Ishikawa (cell line): ENCODE measurements around a stretch of chr18.

- RRBS = no CpG with 5 or more reads among the region's 2 CpGs
These were observed 16.9 kb upstream of the IMPA2 start for GRCh38 chr18:11964478-11964752.

DNA sequence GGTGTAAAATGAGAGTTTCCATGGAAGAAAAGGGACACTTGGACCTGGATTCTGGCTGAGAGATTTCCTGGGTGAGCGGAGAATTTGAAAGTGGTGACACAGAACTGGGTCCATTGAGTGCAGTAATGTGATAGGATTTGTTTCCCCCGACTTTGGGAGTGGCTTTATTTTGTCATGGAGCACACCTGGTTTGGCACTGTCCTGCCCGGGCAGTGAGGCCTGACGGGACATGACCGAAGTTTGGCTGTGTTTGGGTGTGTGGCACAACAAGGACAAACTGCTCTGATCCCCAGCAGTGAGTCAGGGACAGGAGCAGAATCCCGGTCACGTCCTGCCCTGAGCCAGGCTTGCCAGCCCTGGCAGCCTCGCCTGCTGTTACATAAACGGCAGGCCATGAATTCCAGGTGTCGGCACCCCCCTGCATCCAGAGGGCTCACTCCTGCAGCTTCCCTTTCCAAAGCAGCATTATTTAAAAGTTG is 45.7 kb downstream of the IMPA2 start:
- RRBS = 7% methylated on average over 4 of the region's 10 CpGs

DNA sequence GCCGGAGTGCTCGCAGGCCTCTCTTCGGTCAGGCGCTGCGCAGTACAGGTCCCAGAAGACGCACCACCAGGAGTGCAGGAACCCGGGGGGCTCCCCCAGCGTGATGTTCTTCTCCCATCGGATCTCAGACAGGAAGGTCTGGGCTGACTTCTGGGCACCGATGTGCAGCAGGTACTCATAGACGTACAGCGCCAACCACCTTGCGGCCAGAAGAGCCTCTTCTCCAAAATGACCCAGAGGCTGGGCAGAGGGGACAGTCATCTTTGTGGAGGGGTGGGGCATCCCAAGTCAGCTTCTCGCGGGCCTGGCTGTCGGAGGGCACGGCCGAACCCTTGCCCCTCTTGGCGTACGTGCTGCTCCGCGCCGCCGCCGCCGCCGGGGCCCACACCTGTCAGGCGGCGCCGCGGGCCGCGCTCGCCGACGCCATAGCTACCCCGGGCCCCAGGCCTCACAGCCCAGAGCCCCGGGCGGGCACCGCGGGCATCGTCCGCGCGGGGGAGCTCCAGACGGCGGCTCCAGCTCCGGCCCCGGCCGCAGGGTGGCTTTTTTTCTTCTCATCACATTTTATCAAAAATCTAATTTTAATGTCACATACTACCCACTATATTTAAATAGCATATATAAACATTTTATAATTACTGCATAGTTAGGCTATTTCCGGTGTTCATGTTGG is 25.4 kb upstream of the ANKRD62 start:
- RRBS = 95% methylated on average over 21 of the region's 51 CpGs

GRCh38 chr18:12307173-12307770 is 769 bp upstream of the TUBB6 start:
- RRBS = 87% methylated on average over 14 of the region's 35 CpGs

DNA sequence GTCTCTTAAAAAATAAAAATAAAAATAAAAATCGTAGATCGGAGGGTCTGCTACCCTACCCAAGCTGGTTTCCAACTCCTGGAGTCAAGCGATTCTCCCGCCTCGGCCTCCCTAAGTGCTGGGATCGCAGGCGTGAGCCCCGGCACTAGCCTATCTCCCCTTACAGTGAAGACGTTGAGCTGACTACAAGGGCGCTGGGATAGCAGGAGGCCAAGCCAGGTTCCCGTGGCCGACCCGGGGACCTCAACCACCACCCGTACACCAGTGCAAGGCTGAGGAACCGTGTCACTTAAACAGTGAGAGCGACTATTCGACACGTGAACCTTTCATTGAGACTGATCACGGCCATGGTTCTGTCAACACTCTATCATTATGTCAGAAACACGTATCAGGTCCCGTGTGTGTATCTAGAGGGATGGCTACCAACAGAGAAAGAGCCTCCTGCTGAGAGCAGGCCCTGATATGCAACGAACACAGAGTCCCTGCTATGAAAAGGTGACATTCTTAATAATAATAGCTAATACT is 989 bp downstream of the AFG3L2 start:
- RRBS = 5% methylated on average over 5 of the region's 22 CpGs

DNA sequence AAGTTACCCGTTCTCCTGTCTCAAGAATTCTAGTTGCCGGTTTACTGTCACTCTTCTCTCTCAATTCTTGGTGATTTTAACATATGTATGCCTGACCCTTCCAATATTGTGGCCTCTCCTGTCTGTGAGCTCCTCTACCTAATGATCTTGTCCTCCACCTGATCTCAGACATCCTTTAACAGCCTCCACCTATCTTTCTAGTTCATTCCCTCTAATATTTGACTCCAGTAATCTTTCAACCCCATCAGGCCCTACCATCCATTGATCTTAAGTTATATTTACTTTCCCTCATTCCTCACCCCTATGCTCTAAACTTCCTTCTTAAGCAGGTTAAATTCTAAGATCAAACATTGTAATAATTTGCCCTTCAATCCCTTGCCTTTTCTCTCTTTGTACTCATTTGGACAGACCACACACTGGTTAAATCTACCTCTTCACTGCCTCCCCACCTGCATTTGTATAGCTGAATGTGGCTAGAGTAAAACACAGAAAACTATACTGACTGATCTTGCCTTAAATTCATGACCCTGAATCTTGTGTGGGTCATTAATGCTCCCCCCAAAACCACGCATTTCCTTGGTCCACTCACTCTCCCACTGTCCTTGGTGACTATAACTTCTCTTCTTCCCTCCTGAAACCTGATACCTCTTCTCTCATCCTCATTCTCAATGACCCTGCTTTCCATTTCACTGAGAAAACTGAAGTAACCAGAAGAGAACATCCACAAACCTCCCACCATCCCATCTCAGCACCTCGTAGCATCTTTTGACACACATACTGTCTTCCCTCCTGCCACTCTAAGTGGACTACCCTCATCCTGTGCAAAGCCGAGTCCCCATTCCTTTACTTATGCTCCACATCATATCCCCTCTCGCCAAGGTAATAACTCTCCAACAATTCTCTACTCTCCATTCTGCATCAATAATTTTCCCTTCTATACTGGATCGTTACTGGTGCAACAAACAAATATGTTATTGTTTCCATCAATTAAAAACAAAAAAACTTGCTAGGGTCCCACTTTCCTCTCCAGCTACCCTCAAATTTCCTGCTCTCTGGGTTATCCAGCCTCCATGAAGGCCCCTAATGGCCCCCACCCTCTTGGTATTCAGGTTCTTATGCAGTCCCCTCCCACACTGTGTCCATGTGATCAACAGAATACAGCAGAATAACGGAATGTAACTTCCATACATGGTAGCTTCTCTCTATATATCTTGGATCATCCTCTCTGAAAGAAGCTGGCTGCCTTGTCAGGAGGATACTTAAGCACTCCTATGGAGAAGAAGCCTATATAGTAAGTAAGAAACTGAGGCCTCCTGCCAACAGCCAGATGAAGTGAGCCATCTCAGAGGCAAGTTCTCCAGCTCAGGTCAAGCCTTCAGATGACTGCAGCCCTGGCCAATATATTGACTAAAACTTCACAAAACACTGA is 47.2 kb downstream of the SPIRE1 start:
- RRBS = no CpG with 5 or more reads among the region's 8 CpGs

DNA sequence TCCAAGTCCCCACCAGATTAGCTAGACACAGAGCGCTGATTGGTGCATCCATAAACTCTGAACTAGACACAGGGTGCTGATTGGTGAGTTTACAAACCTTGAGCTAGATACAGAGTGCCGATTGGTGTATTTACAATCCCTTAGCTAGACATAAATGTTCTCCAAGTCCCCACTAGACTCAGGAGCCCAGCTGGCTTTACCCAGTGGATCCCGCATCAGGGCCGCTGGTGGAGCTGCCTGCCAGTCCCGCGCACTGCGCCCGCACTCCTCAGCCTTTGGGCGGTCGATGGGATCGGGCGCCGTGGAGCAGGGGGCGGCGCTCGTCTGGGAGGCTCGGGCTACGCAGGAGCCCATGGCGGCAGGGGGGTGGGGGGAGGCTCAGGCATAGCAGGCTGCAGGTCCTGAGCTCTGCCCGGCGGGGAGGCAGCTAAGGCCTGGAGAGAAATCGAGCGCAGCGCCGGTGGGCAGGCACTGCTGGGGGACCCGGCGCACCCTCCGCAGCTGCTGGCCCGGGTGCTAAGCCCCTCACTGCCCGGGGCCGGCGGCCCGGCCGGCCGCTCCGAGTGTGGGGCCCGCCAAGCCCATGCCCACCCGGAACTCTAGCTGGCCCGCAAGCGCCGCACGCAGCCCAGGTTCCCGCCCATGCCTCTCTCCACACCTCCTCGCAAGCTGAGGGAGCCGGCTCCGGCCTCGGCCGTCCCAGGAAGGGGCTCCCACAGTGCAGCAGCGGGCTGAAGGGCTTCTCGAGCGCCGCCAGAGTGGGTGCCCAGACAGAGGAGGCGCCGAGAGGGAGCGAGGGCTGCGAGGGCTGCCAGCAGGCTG is 74.0 kb downstream of the PSMG2 start:
- RRBS = no CpG with 5 or more reads among the region's 56 CpGs

GRCh38 chr18:12879726-12880346 is 4.2 kb downstream of the PTPN2 start:
- RRBS = no CpG with 5 or more reads among the region's 6 CpGs

- RRBS = 1% methylated on average over 8 of the region's 30 CpGs
These were observed 462 bp upstream of the CEP192 start for GRCh38 chr18:12990598-12991201.

DNA sequence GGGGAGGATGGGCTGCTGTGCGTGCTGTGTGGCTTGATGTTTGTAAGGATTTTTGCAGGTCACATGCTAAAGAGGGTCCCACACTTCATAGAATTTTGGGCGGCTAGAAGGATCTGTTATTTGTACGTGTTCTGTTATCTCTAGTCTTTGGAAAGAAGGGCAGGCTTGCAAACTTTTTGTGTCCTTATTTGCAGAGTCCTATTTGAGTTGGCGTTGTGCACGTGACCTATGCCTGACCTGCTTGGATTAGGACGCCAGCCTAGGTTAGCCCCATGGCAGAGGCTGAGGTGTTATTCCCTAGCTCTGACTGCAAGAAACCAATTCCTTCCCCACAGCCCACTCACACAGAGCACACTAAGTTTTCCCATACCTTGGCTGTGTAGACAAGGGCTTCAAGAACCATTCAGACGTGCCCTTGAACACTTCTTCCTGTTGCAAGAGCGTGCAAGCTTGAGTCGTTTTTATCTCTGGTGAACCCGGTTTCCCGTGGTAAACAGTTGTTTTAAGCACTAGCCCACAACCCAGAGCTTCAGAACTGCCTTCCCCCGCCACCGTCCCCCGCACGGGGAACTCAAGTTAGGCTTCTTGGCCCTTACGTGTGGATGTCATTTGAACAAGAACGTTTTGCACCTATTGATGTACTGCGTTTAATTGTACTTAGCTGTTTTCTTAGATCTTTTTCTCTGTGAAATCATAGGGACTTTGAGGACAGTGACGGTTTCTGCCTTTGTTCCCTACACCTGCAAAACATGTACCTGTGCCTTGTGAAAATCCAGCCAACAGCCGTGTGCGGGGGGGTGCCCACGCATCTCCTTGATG is 94.7 kb downstream of the LDLRAD4 start:
- RRBS = no CpG with 5 or more reads among the region's 22 CpGs

GRCh38 chr18:13434773-13435289 is 216.3 kb downstream of the LDLRAD4 start:
- RRBS = no CpG with 5 or more reads among the region's 5 CpGs

GRCh38 chr18:13502606-13502982 is 223.8 kb downstream of the FAM210A start:
- RRBS = no CpG with 5 or more reads among the region's 8 CpGs

GRCh38 chr18:13531571-13532078 is 194.7 kb downstream of the FAM210A start:
- RRBS = no CpG with 5 or more reads among the region's 5 CpGs

- RRBS = no CpG with 5 or more reads among the region's 13 CpGs
These were observed 117.7 kb downstream of the FAM210A start for GRCh38 chr18:13608489-13609195.

DNA sequence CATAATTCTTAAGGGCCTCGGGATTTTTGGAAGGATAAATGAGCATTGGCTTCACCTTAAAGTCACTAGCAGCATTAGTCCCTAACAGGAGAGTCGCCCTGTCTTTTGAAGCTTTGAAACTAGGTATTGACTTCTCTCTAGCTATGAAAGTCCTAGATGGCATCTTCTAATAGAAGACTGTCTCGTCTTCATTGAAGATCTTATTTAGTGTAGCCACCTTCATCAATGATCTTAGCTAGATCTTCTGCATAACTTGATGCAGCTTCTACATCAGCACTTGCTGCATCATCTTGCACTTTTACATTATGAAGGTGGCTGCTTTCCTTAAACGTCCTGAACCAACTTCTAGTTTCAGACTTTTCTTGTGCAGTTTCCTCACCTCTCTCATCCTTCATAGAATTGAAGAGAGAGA is 31.7 kb downstream of the RNMT start:
- RRBS = no CpG with 5 or more reads among the region's 4 CpGs

DNA sequence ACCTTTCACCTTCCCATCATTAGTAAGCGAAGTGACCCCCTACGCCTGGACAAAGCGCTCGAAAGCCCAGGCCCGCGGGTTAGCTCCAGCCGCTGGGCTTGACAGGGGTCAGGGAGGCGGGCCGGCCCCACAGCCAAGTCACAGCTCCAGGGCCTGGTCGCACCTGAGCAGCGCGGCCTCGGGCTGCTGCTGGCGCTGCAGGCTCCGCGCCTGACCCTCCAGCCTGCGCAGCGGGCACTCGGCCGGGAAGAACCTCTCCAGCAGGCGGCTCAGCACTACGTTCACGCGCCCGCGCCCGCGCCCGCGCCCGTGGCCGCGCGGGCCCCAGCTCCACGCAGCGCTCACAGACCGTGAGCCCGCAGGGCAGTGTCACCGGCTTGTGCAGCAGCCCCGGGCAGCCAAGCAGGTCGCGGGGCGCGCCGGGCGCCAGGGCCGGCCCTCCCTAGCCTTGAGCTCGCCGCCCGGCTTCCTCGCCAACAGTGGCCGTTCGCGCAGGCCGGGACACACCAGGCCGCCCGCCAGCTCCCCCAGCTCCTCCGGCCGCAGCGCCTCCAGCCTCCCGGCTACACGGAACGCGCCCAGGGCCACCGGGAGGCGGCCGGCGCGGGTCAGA is 93.2 kb downstream of the POTEC start:
- RRBS = 10% methylated on average over 1 of the region's 69 CpGs

DNA sequence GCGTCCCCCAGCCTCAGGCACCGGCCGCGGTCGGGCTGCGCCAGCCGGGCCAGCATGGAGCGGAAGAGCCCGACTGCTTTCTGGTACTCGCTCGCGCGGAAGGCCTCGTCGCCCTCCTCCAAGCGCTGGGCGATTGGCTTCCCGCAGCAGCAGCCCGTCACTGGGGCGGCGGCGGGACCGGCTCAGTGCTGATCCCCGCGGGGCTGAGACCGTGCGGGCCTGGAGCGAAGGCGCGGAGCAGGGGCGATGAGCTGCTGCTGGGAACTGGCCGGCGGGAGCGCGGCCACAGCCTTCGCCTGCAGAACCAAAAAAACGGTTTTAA is 92.7 kb downstream of the POTEC start:
- RRBS = 0% methylated on average over 5 of the region's 37 CpGs

DNA sequence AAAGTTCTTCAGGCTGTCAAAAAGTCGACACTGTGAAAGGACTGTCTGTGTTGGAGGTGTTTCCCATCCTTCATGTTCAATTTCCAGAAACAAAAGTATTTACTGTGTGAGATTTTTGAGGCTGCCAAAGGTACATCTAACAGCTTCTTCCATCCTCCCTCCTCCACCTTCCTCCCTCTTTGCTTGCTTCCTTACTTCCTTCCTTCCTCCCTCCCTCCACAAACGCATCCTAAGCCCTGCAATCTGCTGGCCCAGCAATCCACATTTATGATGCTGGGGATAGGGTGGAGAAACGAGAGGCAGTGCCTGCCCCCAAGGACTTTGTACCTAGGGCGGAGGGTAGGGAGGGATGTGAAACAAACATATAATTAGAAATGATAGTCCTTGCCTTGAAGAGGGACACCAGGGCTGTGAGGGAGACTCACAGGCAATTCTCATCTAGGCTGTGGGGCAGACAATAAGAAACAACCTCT is 188.3 kb downstream of the ANKRD30B start:
- RRBS = no CpG with 5 or more reads among the region's 4 CpGs

- RRBS = no CpG with 5 or more reads among the region's 6 CpGs
These were observed 56.1 kb downstream of the ROCK1 start for GRCh38 chr18:21055199-21056169.

- RRBS = no CpG with 5 or more reads among the region's 6 CpGs
These were observed 2.8 kb downstream of the ROCK1 start for GRCh38 chr18:21108409-21109549.